H7 (cell line): Measurements from ENCODE around the genes CYP3A5 and TAF6.

DNA sequence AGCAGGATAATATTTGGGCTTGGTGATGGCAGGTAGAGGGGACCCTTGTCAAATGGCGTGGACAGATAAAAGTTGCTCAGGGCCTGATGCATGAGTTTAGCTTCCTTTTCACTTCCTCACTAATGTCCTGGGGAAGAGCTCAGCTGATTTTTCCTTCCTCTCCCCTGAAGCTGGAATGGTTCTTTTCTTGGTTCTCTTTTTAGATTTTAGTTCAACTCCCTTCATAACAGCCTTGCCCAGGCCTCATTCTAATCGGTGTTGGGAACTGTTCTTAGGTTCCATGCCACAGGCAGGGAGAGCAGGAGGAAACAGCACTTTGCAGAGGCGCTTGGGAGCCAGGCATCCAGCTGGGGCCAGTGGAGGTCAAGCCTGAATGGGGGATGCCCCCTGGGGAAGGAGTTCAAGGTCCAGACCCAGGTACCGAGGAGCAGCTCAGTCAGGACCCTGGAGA, 4.4 kb downstream of the ZSCAN25 start:
- RAMPAGE, long total RNA: no peak

DNA sequence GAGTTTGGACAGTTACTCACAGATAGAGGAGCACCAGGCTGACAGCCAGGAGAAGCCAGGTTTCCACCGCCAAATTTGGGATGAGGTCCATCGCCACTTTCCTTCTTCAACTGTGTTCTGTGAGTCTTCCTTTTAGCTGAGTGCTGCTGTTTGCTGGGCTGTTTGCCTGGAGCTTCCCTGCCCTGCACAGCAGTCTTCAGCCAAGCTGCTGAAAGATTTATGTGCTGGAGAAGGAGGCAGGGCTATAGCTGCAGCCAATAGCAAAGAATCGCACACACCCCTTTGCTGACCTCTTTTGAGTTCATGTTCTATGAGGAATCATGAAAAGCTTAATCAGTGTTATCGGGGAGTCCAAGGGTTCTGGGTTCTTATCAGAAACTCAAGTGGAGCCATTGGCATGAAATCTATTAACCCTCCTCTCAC, at the start of gene CYP3A5:
TSS of gene CYP3A5 (minus strand) at position 191 of the 423 bp plus-strand sequence.
- RAMPAGE, long total RNA: no peak

DNA sequence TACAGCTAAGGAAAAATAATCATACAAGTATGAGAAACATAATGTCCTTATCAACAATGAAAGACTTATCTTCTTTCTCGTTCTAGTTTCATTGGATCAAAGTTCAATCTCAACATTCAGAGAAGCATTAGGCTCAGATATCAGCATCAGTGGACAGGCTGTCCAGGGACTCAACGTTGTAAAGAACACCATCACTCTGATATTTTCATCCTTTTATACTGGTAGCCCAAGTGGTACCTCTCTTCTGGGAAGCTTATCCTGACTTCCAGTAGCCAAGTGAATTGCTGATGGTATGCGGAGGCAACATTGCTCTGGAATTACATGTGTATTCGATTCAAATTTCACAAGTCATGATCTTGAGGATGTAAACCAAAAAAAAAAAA, 3.1 kb upstream of the CYP3A4 start:
- RAMPAGE, long total RNA: no peak

DNA sequence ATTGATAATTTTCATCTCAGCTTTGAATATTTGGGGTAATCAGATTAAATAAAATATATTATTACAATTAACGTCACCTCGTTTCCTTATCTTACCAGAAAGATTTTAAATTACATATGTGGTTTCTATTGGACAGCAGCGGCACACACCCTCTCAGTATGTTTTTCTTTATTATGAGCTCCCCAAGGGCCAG, 849 bp downstream of the TRIM4 start:
- RAMPAGE, long total RNA: no peak

GRCh38 chr7:99980343-99980891, 4.6 kb upstream of the AZGP1 start:
- RAMPAGE, long total RNA: no peak

GRCh38 chr7:99983203-99983964, 7.6 kb upstream of the AZGP1 start:
- RAMPAGE, long total RNA: no peak

- RAMPAGE, long total RNA: no peak
Measured at GRCh38 chr7:99992431-99992633, 16.5 kb upstream of the AZGP1 start.

GRCh38 chr7:99997190-99998234, 17.9 kb upstream of the ZKSCAN1 start:
- RAMPAGE, long total RNA: no peak

DNA sequence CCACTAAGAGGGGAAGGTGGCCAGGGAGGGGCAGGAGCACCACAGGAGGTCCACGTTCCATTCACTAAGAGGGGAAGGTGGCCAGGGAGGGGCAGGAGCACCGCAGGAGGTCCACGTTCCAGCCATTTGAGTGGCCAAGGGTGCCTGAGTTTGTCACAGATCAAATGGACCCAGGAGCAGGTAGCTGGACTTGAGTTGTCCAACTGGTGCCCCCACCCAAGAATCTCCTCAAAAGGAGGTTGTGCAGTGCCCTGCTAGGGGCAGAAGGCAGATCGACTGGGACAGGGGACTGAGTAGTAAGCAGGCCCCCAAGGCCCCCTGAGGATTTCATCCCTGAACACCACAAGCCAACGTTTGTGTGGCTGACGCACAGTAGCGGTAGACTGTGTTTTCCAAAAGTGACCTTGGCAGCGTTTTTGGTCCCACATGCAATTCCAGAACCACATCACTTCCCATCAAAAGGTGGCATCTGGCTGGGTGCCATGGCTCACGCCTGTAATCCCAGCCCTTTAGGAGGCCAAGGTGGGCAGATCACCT, 5.6 kb upstream of the ZKSCAN1 start:
- RAMPAGE, long total RNA: no peak

GRCh38 chr7:100065476-100066239, 15.9 kb downstream of the ZNF3 start:
- RAMPAGE, long total RNA: no peak

GRCh38 chr7:100092890-100093486, 4.2 kb downstream of the COPS6 start:
- RAMPAGE, long total RNA: no peak

DNA sequence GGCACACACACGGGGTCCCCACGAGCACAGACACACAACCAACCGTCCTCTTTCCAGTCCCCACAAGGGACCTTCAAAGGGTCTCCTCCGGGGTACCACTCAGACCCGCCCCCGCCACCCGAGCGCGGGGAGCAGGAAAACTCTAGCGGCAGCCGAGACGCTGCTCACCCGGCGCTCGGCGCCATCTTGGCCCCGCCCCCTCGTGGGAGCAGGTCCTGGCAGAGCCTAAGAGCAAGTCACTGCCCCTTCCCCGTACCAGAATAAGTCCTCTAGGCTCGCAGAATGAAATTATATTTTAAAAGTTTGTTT, at the start of gene TAF6:
TSS of gene TAF6 (minus strand) at position 198 of the 309 bp plus-strand sequence.
- RAMPAGE, long total RNA: start-site peak on the minus strand centred at position 198 of the sequence, 10 bp wide, 234 reads

- RAMPAGE, long total RNA: no peak
Measured at GRCh38 chr7:100124791-100125353, 1.9 kb upstream of the MBLAC1 start.

- RAMPAGE, long total RNA: no peak
Measured at GRCh38 chr7:100148340-100148817, 339 bp upstream of the LAMTOR4 start.

GRCh38 chr7:100152993-100154280, 4.7 kb downstream of the LAMTOR4 start:
- RAMPAGE, long total RNA: no peak

DNA sequence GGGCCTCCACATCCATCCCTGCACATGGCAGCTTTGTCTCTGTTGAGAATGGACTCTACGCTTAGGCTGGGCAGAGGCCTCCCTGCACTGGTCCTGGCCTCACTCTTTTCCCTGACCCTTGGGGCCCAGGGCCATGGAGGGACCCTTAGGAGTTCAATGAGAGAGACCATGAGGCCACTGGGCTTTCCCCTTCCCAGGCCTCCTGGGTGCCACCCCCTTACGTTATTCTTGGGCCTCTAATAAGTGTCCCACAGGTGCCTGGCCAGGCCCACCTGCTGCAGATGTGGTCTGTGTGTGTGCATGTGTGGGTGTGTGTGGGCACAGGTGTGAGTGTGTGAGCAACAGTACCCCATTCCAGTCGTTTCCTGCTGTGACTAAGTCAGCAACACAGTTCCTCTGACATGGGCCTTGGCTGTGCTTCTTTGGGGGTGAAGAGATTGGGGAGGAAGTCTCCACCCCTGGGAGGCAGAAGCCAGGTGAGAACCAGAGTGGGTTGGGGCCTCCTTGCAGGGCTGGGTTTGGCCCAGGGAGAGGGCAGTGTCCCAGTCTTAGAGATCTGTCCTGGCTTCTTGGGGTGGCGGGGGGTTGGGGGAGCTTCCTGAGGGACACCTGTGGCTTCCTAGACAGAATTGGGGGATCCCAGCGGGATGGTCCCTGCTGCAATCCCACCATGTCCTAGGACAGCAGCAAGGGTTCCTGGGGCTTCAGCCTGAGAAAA, 4.2 kb upstream of the PILRB start:
- RAMPAGE, long total RNA: no peak

- RAMPAGE, long total RNA: no peak
Measured at GRCh38 chr7:100475222-100476017, 3.6 kb downstream of the TSC22D4 start.

- RAMPAGE, long total RNA: no peak
Measured at GRCh38 chr7:100563833-100564228, 9.9 kb downstream of the SAP25 start.

DNA sequence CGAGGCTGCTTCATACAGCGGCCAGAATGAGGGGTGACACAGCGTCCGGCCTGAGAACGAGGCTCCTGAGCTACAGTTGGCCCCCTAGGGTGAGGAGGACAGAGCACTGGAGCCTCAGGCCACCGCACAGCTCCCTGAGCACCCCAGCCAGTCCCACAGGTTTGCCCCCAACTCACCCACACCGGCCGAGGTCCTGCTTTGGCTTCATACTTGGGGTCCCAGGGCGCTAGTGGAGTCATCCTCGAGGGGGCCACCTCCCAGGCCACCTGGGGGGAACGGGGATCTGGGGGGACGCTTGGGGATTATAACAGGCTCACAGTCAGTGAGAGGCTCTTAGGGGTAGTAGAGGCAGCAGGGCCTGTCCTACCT, 786 bp downstream of the SAP25 start:
- RAMPAGE, long total RNA: no peak

DNA sequence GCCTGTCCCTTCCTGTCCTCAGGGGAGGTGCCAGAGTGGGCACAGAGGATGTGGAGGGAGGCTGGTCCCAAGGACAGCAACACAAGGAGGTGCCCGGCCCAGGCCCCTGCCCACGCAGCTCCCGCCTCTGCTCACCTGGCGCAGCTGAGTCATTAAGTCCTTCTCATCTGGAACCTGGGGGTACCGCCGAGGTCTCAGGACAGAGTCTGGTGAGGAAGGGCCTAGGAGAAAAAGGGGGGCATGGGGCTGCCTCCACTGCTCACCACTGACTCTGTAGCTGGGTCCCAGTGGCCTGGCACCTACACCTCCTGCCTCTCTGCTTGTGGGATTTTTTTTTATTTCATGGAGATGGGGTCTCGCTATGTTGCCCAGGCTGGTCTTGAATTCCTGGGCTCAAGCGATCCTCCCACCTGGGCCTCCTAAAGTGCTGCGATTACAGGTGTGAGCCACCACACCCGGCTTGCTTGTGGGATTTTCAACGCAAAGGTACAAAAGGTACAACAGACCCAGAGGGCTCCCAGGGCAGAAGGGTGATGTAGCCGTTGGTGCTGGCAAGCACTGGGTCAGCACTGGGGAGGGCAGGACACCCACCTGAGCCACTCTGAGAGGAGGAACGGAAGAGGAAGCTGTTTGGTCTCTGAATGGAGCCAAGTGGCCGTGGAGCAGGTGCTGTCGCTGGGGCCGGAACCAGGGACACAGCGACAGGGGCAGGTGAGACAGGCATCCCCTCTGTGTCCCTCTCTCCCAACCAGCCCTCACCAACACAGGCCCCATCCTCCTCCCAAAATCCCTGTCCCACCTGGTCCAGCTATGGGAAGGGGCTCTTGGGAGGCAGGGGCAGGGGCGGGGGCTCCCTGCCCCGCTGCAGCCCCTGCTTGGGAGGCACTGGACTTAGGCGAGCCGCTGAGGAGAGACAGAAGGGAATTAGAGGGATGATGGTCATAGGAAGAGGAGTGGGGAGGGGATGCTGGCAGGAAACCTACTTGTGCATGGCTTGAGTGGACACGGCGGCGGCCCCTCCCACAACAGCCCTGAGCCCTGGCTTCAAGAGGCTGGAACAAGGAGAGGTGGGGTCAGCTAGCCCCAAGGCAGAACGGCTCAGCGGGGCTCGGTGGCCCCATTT, 2.8 kb upstream of the SAP25 start:
- RAMPAGE, long total RNA: no peak